Colon Carcinoma Metastatic in the Lung (tissue), 2 donors: ENCODE data around the gene GPHN.

GRCh38 chr14:65297608-65298148 lies 114.9 kb upstream of the FUT8 start:
- PRO-cap, 2 experiments = no peak in any of the 2 experiments

DNA sequence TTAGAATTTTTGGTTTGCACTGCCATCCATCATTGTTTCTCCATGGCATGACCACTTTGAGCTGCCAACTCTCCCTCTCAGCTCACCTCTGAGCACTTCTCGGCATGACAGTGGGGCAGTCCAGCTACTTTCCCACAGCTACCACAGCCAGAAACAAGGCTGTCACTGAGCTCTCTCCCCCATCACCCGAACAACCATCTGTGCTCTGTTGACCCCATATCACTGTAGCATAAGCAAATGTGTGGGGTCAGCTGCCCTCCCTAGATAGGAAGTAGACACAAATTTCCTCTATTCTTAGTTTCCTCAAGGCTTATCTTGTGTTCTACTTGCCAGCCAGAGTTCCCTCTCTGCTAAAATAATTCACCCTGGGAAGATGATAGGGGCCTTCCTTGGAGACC lies 82.6 kb upstream of the FUT8 start:
- PRO-cap, 2 experiments = no peak in any of the 2 experiments

DNA sequence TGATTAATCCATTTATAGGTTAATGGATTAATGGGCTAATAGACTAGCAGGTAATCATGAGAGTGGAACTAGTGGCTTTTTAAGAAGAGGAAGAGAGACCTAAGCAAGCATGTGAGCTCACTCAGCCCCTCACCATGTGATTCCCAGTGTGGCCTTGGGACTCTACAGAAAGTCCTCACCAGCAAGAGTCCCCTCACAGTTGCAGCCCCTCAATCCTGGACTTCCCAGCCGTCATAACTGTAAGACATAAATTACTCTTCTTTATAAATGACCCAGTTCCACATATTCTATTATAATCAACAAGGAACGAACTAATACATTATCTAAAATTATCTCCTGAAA lies 60.7 kb upstream of the FUT8 start:
- PRO-cap, 2 experiments = no peak in any of the 2 experiments

DNA sequence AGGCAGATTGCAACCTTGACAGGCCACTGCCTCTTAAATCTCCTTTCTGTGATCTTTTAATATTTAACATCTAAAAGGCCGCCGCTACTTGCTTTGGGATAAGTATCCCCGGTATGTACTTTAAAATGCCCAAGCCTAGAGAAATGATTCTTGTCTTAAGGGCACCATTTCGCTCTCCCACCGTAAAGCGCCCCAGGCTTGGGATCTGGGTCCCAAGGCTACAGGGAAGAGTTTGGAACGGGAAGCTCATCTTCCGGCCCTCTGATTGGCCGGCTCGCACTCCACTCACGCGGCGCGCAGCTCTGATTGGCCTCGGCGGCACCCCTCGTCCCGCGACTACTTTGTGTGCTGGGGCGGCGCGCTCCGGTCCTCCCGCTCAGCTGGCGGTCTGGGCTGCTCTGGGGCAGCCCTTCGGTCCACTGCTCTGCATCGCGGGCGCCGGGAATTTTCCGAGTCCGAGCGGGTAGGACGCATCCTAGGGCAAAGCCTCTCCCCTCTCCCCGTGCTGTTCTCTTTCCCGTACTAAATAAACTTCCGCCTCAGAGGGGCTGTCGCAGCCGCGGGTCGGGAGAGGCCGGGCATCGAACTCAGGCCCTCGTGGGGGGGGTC lies 895 bp upstream of the FUT8 start:
- PRO-cap, 2 experiments = peak in 2 of 2 experiments; most common plus-strand start position 560 of the sequence (in 2); most common minus-strand start position 207 of the sequence (in 2)

GRCh38 chr14:65482994-65483490 lies 70.5 kb downstream of the FUT8 start:
- PRO-cap, 2 experiments = no peak in any of the 2 experiments

DNA sequence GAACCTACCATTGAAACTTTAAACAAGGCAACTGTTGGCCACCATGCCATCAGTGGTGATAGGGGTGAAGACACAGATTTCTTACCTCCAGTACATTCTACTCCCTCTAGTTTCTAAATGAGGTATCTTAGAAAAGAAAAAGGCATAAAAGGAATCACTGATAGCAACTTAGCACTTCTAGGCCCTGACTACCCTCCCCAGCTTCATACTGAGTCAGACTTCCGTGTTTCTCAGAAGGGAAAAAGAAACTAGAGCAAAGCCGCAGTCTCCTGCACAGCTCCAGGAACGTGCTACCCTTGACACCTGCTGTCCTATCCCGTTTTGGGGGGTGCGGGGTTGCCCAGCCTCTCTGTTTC lies 437.8 kb downstream of the FUT8 start:
- PRO-cap, 2 experiments = no peak in any of the 2 experiments

DNA sequence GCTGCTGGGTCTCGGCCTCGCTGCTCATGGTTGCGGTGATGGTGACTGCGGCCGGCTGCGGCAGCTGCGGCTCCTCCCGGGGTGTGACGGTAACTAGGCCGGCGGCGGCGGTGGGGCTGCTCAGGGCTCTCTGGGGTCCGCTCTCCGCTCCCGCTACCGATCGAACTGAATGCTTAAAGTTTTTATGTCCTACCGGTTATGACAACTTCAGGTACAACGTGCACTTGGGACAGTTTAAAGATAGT lies 472.5 kb upstream of the CCDC196 start:
- PRO-cap, 2 experiments = no peak in any of the 2 experiments

DNA sequence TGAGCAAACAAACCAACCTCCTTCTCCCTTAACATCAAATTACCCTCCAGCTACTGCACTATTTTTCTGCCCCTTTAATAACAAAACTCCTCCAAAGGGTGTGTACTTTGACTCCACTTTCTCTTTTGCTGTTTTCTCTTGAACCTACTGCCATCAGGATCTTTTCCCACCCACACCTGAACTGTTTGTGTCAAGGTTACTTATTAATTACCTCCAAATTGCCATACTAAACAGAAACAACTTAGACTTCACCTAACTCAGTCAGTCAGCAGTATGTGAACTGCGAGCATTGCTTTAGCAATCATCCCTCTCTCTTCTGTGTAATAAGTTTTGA lies 63.7 kb upstream of the CCDC196 start:
- PRO-cap, 2 experiments = no peak in any of the 2 experiments

DNA sequence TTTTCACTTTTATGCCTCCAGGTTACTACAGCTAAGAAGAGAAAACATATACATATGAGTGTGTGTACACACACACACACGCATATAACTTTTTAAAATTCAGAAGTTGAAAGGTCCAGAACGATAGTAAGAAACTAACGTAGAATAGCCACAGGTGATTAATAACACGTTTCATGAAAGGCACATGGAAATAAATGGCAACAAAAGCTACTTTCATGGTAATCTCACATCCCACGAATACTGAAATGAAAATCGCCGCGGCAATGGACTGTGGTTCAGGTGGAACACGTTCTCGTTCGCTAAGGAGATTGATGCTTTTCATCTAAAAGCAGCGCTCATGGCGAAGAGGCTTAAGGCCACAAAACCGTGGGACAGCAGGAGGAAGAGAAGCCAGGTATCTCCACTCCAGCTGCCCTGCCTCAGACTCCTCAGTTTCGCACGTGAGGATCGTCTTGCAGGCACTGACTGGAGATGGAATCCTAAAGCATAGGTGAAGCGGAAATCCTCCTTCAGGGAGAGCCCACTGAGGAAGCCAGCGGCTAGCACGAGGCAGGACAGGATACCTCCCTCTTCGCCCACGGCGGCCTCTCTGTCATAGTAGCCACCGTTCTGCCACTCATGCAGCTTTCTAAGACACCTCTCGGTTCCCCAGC lies 741 bp upstream of the GPHN start:
- PRO-cap, 2 experiments = peak in 1 of 2 experiments; most common plus-strand start position 523 of the sequence (in 1); most common minus-strand start position 463 of the sequence (in 1)

DNA sequence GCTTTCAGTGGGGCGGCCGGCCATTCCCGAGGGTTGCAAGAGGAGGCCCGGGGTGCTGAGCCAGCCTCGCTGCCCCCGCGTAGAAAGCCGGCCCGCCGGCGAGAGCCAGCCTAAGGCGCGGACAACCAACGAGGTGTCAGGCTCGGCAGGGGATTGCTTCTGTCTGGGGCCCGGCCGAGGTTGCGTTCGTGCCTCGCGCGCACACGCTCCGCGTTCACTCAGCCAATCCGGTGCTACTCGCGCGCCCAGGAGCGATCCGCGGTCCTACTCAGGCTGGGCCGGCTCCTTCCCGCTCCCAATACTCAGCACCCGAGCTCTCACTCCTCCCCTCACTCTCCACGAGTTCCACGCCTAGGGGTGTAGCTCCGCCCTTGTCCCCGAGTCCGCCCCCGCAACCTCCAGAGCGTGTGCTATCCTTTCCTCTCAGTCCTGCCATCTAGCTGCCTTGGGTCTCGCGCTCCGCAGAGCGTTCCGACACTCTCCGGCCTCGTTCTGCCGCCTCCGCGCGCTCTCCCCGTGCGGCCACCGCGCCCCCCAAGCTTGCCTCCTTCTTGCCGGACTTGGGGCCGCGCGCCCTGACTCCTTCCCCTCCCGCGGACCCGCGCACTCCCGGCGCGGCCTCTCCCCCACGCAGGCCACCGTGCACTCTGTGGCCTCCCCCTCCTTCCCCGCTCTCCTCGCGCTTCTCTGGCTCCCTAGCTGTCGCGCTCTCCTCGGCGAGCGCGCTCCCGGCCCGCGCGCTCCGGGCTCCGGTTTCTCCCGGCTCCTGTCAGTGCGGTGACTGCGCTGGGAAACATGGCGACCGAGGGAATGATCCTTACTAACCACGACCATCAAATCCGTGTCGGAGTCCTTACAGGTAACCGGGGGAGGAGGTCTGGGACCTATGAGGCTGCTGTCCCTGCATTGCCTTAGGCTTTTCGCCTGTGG lies at the start of gene GPHN:
GPHN (plus strand) TSS at position 415 of the 930 bp plus-strand sequence.
- PRO-cap, 2 experiments = peak in 2 of 2 experiments; most common plus-strand start position 213 of the sequence (in 2); most common minus-strand start position 304 of the sequence (in 2)

GRCh38 chr14:66650279-66651077 lies 142.5 kb downstream of the GPHN start:
- PRO-cap, 2 experiments = no peak in any of the 2 experiments

GRCh38 chr14:66704222-66704816 lies 196.4 kb downstream of the GPHN start:
- PRO-cap, 2 experiments = no peak in any of the 2 experiments

- PRO-cap, 2 experiments = no peak in any of the 2 experiments
These were observed 333.1 kb downstream of the GPHN start for GRCh38 chr14:66841006-66841483.

- PRO-cap, 2 experiments = peak in 2 of 2 experiments; most common plus-strand start chr14:67241958 (in 1); most common minus-strand start chr14:67241910 (in 2)
These were observed 483 bp downstream of the PALS1 start for GRCh38 chr14:67241627-67242208.

DNA sequence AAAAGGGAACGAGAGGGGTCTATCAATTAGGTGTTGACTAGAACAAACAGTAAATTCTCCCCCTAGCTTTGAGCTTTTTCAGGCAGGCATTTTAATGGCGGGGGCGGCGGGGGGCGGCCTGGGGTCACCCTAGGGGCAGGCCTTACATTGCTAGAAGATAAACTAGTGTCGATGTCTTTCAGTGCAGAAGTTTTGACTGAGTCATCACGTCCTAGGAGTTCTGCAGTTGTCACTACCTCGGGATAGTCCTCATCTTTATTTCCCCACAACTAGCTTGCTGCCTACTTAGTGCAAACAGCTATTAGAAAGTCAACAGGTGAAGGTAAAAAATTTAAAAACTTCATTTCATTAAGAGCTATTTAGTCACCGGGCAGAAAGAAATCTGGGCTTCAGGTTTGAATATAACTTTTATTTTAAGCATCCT lies 1.6 kb downstream of the ATP6V1D start:
- PRO-cap, 2 experiments = no peak in any of the 2 experiments

DNA sequence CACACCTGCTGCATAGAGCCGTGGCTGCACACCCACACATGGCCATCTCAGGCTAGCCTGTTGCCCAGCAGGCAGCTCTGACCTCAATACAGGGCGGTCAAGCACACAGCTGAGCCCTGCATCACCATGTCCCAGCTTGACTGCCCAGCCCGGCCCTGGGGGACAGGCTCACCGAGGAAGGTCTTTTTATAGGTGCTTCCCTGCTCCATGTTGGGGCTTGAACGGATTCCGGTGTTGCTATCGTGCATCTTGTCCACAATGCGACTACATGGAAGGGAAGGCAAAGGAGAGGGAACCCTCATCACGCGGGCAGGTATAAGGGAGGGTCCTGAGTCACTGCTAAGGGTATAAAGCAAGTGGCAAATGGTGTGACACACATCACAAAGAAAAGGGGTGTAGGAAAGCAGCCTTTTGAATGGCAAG lies 19.0 kb downstream of the PLEK2 start:
- PRO-cap, 2 experiments = no peak in any of the 2 experiments

- PRO-cap, 2 experiments = no peak in any of the 2 experiments
These were observed 6.9 kb upstream of the PLEK2 start for GRCh38 chr14:67418912-67419226.

GRCh38 chr14:67446423-67446956 lies 34.5 kb upstream of the PLEK2 start:
- PRO-cap, 2 experiments = no peak in any of the 2 experiments

DNA sequence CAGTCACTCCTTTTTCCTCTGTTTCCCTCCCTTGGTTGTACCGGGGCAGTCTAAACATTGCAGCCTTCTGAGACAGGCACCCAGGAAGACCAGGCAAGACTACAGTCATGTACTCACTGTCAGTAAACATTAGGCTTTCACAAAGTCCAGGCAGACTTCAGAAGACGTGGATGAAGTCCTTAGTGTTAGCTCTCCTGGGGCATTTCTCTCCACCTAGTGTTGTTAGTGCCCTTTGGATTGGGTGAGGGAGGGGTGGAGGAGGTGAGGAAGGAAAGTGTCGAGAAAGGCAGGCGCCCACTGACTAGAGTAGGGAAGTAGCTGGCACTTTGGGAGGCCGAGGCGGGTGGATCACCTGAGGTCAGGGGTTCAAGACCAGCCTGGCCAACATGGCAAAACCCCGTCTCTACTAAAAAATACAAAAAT lies 20.2 kb downstream of the TMEM229B start:
- PRO-cap, 2 experiments = no peak in any of the 2 experiments

- PRO-cap, 2 experiments = no peak in any of the 2 experiments
These were observed 19.3 kb upstream of the PLEKHH1 start for GRCh38 chr14:67513390-67514492.